Bronchus fibroblast of lung (primary cell): ENCODE data around the genes CDK6 and PDK4.

DNA sequence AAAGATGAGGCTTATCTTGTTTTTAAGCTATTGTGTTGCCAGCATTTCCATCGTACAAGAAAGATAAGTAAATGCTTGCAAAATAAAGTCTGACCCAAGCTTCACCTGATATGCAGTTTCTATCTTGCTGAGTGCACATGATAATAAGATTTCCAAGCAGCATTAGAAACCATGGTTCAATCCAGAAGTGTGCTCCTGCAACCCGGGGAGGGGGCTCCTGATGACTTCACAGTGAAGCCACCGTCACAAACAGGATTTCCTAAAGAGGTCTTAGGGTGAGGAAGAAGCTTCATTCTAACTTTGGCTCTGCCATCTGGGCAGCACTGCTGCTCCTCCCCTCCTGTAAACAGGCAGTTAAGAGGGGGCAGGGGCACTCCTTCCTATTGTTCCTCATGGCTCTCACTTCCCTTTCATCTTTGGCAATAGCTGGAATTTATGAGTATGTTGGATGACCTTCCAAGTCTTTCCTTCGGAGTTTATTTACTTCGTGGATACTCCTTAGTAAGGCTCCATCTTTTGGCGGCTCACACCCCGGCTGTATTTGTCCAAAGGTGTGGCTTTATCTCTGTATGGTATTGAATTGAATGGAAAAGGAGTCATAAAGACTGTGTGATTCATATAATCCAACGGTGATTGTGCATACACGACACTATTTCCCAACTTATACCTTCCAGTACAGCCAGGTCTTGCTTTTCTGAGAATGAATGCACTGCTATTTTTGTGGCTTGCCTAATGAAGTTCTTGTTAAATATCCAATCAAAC is 55.3 kb upstream of the FAM133B start:
- RAMPAGE, long total RNA = no peak

DNA sequence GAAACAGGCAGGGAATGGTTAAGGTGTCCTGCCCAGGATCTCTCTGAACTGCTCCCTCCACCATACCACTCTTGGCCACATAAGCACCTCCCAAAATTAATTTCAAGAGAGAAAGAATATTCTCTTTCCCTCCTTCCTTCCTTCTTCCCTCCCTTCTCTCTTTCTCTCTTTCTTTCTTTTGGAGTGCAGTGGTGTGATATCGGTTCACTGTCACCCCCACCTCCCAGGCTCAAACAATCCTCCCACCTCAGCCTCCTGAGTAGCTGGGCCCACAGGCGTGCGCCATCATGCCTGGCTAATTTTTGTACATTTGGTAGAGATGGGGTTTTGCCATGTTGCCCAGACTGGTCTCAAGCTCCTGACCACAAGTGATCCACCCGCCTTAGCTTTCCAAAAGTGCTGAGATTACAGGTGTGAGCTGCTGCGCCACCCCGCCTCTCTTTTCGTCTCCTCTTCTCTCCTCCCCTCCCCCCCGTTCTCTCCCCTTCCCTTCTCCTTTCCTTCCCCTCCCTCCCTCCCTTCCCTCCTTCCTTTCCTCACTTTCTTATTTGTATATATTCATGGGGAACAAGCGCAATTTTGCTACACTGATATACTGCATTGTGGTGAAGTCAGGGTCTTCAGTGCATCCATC is 34.8 kb downstream of the CDK6 start:
- RAMPAGE, long total RNA = no peak

- RAMPAGE, long total RNA = no peak
Observed at GRCh38 chr7:92831977-92832778, 4.2 kb downstream of the CDK6 start.

GRCh38 chr7:92836364-92837396 is at the start of gene CDK6:
CDK6 (minus strand) TSS chr7:92836573.
- RAMPAGE, long total RNA = no peak

DNA sequence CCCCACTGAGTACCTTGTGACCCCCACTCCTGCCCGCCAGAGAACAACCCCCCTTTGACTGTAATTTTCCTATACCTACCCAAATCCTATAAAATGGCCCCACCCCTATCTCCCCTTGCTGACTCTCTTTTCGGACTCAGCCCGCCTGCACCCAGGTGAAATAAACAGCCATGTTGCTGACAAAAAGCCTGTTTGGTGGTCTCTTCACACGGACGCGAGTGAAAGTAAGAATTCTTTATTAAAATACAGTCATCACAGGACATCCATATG is 167.2 kb downstream of the VPS50 start:
- RAMPAGE, long total RNA = no peak

DNA sequence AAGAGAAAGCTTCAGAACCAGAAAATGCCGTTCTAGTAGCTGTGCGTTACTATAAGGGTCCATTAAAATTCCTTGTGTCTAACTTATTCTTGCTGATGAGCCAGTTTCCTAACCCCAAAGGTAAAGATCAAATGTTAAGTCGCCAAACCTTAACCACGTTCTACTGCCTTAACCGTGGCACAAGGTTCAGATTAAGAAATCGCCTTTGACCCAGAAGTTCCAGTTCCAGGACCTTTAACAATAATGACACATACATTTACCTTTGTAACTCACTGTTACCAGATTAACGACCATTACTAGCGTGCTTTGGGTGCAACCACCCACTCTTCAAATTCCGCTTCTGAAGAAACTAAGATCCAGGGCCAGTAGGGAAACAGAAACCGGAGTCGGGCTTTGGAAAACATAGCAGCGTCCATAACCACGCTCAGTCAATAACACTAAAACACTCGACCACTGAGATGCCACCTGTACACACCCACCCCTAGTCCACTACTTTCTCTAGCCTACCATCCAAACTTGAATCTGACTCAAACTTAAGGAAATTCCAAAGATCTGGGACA is 596 bp downstream of the BET1 start:
- RAMPAGE, long total RNA = no peak

DNA sequence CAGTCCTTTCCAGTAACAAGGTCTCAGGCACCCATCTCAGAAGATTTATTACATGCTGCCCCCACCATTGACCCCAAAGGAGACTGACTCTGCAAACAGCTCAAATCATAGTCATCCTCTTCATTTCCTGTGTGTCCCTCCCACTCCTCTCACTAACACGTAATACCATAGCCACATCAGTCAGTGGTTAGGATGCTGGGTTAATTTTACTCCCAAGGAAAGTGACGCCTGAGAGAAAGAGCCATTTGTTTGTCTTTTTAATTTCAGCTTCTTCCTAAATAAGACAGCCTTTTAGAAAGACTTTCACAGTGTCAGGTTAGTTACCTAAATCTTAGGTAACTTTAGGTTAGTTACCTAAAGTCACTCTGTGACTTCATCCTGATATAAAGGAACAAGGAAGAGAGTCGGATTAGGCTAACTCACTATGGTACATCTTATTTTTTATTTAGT is 56.7 kb upstream of the BET1 start:
- RAMPAGE, long total RNA = no peak

GRCh38 chr7:94064673-94064982 is 60.5 kb upstream of the BET1 start:
- RAMPAGE, long total RNA = no peak

DNA sequence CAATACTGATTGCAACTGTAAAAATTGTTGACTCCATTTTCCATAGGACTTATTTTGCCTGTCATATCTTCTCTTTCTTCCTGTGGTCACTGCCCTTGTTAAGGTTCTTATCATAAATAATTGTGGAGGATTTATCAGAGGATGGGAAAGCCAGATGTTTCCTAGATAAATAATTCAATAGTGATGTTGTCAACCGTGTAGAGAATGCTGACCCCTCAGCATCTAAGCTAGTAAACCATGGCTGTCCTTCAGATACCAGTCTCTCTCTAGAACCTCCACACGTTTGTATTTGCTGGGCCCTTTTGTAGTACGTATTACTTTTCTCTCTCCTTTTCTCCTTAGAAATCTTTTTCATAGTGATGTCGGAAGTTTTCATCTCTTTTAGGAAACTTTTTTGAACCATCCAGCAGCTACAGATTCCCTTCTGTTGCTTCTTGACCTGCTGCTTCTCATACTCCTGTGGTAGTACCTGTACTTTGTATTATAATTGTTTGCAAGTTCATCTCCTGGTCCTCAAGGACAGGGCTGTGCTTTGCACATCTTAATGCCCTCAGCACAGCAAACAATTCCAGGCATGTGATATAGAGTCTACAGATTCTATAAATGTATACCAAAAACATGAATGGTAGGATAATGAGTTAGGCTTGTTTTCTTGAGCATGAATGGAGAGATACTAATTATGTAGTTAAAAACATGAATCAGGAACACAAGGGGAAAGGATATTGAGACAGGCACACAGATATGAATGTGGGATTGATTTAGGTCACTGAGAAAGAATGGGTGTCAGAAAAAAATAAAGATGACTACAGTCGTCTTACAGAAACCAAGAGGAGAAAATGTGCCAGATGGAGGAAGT is 172.9 kb upstream of the BET1 start:
- RAMPAGE, long total RNA = no peak

DNA sequence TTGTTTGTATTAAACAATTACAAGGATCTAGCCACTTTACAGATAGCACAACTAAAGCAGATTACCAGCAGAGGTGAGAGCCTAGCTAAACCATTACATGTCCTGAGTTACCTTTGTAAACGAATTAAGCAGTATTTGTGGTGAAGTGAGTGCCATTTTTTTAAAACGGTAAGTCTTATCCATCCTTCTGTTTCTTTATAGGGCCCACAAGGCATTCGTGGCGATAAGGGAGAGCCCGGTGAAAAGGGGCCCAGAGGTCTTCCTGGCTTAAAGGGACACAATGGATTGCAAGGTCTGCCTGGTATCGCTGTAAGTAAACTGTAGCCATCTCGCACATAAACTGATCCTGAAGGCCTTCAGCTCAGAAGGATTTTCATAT is 31.5 kb downstream of the COL1A2 start:
- RAMPAGE, long total RNA = no peak

DNA sequence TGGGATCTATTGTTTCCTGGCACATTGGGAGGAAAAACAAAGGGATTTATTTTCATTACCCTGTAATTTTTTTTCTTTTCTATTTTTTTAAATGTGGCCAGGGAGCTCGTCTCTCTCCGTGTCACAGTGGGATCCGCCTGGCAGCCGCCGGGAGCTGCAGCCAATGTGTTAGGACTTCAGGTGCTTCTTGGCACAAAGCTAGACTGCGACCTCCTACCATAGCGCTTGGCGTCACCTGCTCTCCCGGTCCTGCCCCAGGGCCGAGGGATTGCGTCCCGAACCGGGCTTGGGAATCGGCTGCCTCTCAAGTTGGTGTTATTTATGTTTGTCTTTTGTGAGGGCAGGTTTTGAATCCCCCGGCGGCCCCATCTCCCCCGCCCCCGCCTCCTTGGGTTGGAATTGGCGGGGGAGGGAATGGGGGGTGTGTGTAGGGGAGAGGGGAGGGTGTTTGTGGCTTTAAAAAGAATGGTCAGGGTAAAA is 933 bp downstream of the PPP1R9A start:
- RAMPAGE, long total RNA = no peak

- RAMPAGE, long total RNA = no peak
Observed at GRCh38 chr7:94972865-94973592, 65.6 kb downstream of the PPP1R9A start.

- RAMPAGE, long total RNA = no peak
Observed at GRCh38 chr7:95318355-95319014, 5.8 kb downstream of the PON1 start.

- RAMPAGE, long total RNA = no peak
Observed at GRCh38 chr7:95430690-95431352, 4.0 kb downstream of the PON2 start.

- RAMPAGE, long total RNA = no peak
Observed at GRCh38 chr7:95435489-95435692, 563 bp upstream of the PON2 start.

DNA sequence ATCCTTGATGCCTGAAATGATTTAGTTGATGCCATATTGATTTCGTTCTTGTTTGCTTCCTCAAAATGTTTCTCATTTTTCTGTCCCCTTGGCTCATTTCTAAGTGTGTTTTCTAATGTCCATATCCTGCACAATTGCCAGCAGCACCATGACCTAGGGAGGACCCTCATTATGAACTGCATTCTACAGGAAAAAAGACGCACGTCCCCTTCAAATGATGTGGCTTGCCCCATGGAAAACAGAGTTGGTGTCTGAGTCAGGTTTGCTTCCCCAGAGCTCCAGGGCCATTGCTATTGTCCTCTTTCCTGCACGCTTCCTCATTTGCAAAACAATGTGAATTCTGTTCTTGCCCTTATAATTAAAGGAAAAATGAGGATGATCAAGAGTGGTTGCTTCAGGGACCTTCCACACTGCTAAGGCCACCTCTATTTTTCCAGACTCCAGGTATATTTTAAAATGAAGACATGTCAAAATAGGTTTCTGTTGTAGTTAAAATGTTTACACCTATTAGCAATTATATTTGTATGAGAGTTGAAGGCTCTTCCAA is 14.7 kb upstream of the ASB4 start:
- RAMPAGE, long total RNA = no peak

DNA sequence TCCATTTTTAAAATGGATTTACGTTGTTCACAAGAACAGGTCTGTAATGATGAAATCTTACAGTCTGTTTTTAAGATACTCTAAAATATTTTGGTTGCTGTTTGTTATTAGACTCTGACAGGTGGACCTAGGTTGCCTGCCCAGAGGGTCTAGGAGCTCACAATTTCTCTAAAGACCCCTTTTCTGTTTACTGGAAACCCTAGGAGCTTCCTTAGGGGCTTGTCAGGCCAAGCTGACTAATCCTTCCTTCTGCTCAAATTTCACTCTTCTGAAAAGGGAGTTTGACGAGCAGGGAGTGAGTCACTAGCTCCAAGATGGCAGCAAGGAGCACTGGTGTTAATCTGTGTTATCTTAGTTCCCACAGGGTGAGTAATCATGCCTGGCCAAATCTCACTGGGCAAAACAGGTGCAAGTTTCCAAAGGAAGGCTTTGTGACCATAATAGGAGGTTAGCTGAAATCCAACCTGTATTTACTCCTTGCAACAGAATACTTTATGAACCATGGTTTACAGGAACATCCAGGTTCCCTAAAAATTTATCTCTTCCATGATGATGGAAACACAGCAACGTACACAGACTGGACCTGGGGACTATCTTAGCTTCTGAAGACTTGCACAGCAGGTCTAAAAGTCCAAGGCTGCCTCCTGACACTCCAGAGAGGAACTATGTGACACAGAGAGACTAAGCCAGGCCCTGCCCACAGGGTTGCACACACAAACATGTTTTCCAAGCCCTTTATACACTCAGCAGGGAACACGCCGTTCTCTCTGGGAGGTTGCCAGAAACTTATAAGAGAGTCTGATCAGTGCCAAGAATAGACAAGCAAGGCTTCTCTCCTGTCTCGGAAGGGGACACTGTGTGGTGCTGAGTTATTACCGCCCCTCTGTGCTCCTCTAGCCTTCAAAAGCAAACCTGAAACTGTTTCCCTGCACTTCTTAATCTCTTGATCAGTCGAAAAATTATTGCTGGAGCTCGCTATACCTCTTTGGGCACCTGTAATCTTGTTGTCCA is 46.4 kb downstream of the PDK4 start:
- RAMPAGE, long total RNA = no peak

GRCh38 chr7:95553862-95554469 is 42.4 kb downstream of the PDK4 start:
- RAMPAGE, long total RNA = no peak

- RAMPAGE, long total RNA = no peak
Observed at GRCh38 chr7:95595626-95596631, at the start of gene PDK4. PDK4 (minus strand) TSS chr7:95596516.

DNA sequence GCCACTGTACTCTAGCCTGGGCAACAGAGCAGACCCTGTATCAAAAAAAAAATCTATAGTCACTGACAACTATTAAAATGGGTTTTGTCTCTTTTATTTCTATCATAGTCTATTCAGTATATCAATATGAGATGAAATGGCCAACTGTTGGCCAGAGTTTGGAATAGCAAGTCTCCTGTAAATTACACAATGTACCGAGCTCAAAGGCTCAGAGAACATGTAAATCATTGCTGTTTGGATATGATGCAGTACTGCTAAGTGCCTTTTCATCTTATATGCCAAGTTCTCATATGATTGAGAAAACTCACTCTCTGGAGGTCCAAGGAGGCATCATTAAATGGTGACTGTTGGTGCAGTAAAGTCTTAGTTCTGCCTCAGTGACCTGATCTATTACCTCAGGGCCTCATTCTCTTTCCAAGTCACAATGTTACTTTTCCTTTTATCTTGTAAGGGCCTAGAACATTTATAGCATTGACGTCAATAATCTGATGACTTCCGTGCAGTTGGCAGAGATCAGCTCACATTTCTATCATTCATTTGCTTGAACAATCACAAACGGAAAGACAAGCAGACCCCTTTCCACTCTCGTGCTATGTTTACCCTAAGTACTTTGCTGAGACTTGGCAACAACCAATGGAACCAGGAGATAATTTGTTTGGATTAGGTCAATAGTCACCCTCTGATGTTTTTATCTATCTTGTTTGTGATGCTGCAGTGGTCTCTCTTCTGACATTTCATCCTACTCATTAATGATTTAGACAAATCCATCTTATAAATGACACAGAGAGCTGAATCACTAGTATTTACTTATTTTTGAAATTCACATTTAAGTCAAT is 32.6 kb upstream of the PDK4 start:
- RAMPAGE, long total RNA = no peak